RPMI7951 (cell line): ENCODE measurements around a stretch of chr15.

DNA sequence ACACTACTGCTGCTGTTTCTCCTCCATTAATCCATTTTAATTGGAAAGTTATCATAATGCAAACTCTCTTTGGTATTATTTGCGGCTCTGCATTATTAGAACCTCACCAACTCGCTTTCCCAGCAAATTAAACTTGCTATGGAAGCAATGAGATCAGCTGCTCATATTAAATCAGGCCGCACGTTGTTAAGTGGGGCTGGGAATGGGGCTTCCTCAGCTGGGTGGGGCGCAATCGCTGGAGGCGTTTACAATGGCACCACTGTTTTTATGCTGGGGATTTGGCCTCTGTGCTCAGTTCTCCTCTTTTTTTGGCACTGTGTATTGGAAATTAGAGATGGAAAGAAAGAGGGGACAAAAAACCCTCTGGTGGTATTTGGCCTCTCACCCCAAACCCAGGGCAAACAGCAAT lies 72.2 kb downstream of the RPLP1 start:
- RAMPAGE, long total RNA = no peak

- RAMPAGE, long total RNA = no peak
Measured at GRCh38 chr15:69735172-69735527, 282.5 kb downstream of the RPLP1 start.

DNA sequence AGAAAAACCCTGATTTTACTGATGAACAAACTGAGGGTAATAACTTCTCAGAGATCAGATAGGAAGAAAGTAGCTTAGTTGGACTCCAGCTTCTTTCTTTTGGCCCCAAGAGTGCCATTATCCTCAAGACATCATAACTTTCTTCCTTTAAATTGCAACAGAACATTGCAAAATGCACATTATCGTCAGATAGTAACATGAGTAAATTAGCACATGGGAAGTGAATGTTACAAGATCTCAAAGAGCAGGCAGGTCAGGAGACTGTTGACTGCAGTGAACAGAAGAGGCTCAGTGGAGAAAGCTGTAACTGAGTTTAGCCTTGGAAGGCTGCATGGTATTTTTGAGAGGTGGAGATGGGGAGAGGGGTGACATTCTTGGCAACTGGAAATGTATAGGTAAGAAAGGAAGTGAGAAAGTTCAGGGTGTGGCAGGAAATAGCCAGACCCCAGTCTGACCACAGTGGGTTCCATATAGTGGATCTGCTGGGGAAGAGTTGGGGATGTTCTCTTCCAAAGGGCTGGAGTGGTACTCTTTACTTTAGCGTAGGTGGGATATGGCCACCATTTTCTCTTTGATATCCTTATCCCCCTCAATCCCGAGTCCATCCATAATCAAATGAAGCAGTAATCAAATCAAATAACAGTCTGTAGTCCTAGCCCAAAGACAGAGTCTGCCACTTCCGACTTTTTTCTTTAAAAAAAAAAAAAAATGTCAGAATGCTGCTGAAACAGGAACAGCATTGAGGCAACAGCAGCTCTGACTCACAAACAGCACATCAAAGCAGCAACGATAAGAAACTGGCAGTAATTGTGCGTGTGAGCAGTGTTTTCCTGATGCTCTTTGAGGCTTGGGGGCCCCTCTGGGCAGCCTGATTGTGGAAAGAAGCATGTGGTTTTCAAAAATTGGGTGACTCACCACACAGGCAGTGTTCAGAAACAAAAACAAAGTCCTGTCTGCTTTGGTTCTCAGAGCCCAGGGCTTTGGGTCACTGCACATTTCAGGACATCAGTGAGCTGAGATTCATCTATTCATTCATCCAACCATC lies 308.0 kb downstream of the RPLP1 start:
- RAMPAGE, long total RNA = no peak

- RAMPAGE, long total RNA = no peak
Measured at GRCh38 chr15:70023606-70024280, 74.0 kb downstream of the TLE3 start.

DNA sequence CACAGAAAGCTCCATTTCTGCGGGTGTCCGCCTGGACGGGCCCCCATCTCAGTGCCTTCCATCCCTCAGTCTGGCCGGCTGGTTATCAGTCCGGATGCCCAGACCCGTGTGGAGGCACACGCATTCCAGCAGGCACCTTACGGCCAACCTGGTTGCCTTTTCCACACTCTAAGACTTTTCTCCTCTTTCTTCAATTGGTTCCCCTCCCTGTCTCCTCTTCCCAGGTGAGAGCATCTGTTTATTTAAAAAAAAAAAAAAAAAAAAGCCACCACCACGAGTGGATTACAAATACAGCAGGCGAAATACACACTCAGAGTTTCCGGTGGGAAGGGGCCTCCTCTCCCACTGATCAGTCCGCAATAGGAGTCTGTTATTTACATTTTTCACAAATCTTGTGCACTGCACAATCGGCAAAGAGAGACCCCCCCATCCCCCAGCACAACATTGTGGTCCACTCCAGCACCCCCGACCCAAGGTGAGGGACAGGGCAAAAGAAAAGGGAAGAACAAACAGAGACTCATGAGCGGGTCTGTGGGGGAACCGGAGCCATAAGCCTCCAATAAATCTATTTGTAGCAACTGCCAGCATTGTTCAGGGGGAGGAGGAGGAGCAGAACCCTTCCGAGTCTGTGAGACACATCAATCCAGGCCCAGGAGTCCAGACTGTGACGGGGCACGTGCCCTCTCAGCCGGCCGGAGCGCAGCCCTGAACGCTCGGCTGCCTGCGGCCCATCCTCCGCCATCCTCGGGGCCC lies 48.3 kb downstream of the TLE3 start:
- RAMPAGE, long total RNA = no peak

GRCh38 chr15:70065535-70065898 lies 32.2 kb downstream of the TLE3 start:
- RAMPAGE, long total RNA = no peak

DNA sequence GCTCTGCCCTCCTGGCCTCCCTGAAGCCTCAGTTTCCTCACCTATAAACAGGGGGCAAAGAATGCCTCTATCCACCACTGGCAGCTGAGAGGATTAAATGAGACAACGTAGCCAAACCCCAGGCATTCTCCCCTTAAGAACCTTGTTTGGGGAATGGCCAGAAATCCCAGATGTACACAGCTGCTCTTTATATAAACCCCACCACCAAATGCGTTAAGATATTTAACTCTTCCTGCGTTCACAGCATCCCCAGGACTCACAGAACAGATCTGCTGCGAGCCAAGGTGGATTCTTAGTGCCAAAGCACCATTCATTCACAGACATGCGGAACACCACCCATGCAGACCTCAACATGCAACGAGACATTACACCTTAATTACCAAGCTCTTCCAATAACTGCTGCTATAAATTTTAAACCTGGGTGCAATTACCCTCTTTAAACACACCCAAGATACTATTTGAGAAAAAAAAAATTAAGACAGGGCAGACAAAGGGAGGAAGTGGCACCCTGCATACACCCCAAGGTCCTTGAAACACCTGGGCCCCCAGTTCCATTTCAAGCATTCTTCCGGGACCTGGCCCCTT lies 5.1 kb downstream of the TLE3 start:
- RAMPAGE, long total RNA = no peak

- RAMPAGE, long total RNA = no peak
Measured at GRCh38 chr15:70100599-70101365, 3.1 kb upstream of the TLE3 start.

- RAMPAGE, long total RNA = no peak
Measured at GRCh38 chr15:70258305-70259423, 160.9 kb upstream of the TLE3 start.

- RAMPAGE, long total RNA = no peak
Measured at GRCh38 chr15:70324259-70324818, 226.6 kb upstream of the TLE3 start.

- RAMPAGE, long total RNA = no peak
Measured at GRCh38 chr15:70376738-70377639, 279.3 kb upstream of the TLE3 start.

DNA sequence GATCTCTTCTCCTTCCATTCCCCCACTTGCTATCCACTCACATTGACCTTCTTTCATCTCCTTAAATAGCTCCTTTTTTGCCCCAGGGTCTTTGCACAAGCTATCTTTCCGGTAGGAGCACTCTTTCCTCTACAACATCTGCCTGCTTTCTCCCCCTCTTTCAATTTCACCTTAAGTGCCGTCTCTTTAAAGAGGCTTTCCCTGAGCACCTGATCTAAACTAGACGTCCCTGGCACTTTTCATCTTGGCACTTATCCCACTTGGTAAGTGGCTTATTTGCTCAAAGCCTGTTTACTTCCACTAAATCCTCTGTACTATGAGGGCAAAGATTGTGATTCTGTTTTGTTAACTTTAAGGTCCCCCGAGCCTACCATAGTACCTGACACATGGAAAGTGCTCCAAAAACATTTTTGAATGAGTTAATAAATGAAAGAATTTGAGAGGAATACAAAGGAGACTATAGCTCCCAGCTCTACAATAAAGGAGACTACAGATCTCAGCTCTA lies 323.4 kb upstream of the TLE3 start:
- RAMPAGE, long total RNA = no peak

GRCh38 chr15:70528213-70528612 lies 235.1 kb downstream of the UACA start:
- RAMPAGE, long total RNA = no peak

DNA sequence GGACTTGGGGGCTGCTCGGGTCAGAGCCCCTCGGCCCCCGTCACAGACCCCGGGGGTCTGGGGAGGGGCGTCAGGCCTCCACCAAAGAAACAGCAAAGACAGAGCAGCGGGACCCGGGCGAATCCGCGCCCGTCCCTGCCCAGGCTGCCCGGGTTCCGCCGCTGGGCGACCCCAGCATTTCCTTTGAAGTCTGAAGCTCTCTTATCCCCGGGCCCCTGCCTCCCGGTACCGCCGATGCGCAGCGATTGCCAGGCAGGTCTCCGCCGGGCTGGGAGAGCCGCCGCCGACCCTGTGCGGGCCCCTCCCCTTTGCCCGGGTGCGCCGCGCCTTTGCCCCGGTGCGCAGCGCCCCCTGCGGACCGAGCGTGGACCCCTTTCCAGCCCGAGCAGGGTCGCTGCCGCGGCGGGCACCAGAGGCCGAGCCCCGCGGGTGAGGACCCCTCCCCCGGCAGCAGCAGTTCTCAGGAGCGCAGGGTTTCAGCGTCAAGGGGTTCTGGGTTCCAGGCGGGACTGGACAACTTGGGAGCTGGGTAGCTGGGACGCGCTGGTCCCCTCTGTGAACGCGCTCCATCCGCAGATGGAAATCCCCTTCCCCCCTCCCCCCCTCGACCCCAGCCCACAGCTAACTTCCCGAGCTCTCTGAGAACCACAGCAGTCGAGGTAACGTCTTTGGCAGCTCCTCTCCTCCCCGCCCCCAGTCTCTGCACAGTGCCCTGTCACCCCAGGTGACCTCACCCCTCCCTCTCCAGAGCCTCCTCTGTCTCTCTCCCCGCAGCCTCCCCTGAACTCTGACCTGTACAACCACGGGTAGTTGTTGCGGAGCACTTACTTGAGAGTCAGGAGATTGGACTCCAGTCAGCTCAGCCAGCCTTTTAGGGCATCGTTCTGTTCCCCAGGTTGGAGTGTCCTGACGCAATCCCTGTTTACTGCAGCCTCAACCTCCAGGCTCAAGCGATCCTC lies 178.0 kb downstream of the UACA start:
- RAMPAGE, long total RNA = no peak

GRCh38 chr15:70740009-70740390 lies 23.4 kb downstream of the UACA start:
- RAMPAGE, long total RNA = no peak

DNA sequence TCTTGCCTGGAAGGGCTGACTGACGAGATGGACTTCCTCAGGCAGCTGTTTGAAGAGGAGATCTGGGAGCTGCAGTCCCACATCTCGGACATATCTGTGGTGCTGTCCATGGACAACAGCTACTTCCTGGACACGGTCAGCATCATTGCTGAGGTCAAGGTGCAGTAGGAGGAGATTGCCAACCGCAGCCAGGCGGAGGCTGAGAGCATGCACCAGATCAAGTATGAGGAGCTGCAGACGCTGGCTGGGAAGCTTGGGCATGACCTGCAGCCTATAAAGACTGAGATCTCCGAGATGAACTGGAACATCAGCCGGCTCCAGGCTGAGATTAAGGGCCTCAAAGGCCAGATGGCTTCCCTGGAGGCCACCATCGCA lies 5.4 kb upstream of the LARP6 start:
- RAMPAGE, long total RNA = no peak

DNA sequence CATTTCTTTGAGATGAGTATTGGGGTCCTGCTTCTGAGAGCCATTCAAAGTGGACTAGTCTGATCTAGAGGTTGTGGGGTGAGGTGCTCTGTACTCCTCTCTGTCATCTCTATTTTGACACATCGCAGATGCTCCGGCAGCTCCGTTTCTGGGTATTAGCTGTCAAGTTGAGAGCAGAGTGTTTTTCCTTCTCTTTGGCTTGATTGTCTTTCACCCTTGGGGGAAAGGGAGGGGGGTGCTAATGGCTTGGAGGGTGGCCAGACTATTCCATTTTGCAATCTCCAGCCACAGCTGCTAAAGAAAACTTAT lies 13.8 kb upstream of the LARP6 start:
- RAMPAGE, long total RNA = no peak

DNA sequence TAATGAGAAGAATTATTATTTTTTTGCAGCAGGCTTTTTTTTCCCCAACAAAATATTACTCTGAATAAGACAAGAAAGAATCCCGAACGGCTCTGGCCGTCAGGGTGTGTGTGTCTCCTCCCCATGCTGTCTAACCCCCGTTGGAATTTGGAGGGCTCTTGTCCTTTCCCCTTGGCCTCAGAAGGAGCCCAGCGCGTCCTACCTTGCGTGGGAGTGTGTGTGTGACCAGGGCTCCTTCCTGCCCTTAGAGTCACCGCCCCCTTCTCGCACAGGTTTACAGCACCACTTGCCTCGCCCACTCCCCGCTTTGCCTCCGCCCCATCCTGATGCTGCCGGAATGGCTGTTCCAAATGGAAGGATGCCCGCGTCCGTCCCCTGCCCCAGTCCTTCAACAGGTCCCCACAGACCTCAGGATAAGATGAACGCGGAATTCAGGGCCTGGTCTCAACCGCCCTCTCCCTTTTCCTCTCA lies 514 bp upstream of the THSD4 start:
- RAMPAGE, long total RNA = no peak

DNA sequence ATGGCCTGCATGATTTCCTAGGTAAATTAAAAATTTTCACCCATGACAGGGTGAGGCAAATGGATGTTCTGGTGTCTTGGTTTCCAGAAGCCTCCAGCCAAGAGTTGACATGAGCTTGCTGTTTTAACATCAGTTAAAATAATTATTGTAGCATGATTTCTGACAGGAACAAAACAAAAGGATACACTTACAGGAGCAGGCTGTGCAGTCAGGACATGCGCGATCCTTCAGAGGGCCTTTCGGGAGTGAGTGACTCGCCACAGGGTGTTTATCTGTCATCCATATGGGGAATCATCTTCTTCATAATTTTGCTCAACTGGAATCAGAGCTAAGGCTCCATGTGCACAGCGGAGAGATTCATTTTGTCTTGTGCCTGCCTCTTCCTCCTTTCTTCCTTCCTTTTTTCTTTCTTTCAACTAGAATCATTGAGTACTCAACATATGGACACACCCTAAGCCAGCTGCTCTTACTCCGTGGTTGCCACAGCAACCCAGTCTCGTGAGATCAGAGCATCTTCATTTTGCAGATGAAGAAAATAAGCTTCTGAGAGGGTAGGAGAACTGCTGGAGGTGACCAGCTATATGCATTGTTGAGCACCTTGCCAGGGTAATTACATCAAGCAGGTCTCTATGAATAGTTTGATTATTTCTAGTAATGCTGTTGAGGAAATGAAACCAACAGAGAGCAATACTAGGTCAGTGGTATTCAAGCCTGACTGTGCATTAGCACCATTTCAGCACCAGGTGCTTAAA lies 73.5 kb downstream of the THSD4 start:
- RAMPAGE, long total RNA = no peak

GRCh38 chr15:71333758-71334097 lies 218.5 kb downstream of the THSD4 start:
- RAMPAGE, long total RNA = no peak